SJSA1 (cell line): ENCODE measurements around a stretch of chr13.

DNA sequence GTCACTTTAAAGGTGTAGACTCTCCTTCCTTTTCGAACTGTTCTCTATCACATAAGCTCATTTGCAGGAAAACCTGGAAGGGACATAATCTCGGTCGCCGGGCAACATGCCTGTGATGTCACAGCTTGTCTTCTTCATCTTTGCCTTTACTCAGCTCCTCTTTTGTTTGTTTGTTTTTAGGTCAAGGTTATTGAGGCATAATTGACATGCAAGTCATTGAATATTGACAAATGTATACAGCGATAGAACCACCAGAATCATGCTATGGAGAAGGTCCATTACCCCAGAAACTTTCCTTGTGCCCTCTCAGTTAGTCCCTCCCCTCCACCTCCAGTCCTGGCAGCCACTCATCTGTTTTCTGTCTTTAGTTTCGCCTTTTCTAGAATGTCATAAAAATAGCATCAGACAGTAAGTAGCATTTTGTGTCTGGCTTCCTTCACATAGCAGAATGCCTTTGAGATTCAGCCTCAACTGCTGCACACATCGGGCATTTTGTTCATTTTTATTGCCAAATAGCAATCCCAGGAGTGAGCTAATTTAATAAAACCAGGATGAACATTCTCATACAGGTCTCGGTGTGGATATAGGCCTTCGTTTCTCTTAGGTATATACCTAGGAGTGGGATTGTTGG is 110.3 kb downstream of the COL4A2 start:
- RAMPAGE, long total RNA = no peak

GRCh38 chr13:110431763-110432178 is 124.7 kb downstream of the COL4A2 start:
- RAMPAGE, long total RNA = no peak

GRCh38 chr13:110559064-110559945 is 2.2 kb downstream of the RAB20 start:
- RAMPAGE, long total RNA = no peak

GRCh38 chr13:110560544-110560960 is 970 bp downstream of the RAB20 start:
- RAMPAGE, long total RNA = no peak

DNA sequence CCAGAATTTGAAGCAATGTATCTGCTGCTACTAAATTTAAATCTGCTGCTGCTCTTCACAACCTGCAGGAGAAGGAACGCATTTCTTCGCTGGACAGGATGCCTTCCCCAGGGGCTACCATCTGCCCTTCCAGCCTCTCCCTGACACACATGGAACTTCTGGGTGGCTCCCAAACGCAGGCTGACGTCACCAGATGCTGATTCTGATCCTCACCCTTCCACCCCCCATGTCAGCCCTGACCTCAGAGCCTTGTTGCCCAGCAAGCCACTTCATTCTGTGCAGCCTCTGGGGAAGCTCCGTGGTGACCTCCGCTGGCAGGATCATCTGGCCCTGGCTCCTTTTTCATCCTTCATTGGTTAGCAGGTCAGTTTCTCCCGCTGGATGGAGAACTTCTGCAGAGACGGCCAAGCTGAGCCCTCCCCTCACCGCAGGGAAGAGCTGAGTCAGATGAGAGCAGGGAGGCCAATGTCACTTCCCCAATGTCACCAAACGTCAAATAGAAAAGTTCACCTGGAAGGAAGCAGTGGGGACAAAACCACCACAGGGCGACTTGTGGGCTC is 13.9 kb upstream of the RAB20 start:
- RAMPAGE, long total RNA = no peak

DNA sequence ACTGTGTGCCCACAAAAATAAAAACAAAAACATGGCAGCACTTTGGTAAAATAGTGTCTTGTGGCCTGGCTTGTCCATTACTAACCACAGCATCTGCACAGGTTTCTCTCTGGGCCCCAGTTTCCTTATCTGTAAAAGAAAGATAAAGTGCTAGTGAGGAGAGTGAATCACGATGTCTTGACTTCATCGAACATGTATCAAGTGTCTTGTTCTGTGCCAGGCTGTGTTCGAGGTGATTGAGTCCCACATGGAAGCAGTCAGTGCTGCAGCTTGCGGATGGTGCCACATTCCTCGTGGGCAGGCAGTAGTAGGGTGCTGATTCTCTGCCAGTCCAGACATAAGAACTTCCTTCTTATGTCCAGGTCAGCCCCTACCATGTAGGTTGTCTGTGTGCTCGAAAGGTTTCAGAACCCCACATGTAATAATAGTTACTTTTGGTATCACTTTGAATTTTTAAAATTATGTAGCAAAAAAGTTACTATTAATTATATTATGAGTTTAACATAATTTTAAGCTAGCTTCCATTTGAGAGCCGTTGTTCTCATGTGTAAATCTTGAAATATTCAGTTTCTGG is 2.4 kb downstream of the NAXD start:
- RAMPAGE, long total RNA = no peak

- RAMPAGE, long total RNA = no peak
Observed at GRCh38 chr13:110642151-110643150, 27.1 kb downstream of the NAXD start.

GRCh38 chr13:110644760-110645633 is 29.7 kb downstream of the NAXD start:
- RAMPAGE, long total RNA = no peak

DNA sequence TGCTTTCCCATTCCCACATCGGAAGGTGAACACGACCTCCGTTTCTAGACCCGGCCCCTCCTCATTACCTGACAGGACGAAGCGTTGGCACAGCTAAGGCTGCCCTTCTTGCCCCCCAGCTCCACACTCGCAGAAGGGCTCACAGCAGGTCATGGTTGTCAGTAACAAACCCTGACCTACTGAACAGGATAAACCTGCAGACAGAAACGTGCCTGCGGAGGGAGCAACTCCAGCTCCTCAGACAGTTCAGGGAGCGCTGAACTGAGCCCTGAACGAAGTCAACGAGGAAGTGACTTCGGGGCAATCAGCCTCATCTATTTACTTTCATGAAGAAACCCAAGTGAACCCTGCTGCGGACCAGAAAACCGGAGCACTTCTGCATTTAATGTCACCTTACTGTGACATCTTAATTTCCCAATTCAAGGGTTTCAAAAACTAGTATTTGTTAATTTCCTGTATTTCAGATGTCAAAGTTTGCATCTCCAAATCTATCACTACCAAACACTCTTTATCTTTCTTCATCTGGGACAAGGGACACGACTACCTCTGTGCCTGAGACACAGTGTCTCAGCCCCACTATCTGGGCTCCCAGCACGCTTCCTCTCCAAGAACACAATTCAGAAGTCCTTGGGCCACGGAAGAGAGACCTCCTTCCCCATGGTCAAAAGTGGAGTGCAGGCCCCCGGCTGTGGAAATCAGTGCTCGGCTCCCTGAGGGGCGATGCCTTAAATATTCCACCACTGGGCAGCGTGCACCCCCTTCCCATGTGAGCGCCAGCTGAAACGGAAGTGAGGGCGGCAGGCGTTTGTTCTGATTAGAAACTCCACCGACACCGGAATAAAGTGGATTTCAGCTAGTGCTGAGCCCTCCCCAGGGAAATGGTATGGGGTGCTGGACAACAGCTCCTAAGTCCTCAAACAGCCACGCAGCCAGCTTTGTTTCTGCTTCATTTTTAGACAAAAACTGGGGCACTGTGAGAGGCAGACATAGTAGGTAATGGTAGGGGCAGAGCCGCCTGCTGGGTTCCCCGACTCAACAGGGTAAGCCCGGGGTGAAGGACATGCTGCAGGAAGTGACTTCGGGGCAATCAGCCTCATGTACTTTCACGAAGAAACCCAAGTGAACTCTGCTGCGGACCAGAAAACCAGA is 40.1 kb downstream of the CARS2 start:
- RAMPAGE, long total RNA = no peak

GRCh38 chr13:110810115-110810520 is 96.6 kb downstream of the ING1 start:
- RAMPAGE, long total RNA = no peak

DNA sequence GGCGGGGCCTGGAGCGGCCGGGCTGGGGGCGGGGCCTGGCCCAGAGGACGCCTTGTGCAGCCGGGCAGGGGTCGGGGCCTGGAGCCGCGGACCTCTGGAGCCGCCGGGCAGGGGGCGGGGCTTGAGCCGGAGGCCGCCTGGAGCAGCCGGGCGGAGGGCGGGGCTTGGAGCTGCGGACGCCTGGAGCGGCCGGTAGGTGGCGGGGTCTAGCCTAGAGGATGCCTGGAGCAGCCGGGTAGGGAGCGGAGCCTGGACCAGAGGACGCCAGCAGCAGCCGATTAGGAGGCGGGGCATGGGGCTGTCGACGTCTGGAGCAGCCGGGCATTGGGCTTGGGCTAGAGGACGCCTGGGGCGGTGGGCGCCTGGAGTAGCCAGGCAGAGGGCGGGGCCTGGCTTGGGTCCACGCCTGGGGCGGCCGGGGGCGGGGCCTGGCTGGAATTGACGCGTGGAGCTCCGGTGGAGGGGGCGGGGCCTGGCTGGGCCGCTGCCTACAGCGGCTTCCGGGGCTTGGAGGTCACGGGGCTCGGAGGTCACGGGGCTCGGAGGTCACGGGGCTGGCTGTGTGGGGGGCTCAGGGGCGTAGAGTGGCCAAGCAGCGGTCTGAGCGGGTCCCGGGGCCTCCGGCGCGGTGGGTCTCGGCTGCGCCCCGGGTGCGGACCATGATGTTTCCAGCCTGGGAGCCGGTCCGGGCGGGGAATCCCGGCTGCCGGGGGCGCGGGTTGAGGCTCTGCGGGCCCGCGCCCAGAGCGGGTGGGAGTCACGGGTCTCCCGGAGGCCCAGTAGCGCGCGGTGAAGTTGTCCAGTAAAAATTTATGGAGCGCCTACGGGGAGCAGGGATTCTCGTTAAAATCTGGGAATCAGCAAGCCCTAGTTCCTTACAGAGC is 456 bp upstream of the ANKRD10 start:
- RAMPAGE, long total RNA = no peak

- RAMPAGE, long total RNA = no peak
Observed at GRCh38 chr13:111209543-111209977, 94.5 kb downstream of the ARHGEF7 start.

- RAMPAGE, long total RNA = no peak
Observed at GRCh38 chr13:111248887-111249231, 71.6 kb upstream of the TEX29 start.

DNA sequence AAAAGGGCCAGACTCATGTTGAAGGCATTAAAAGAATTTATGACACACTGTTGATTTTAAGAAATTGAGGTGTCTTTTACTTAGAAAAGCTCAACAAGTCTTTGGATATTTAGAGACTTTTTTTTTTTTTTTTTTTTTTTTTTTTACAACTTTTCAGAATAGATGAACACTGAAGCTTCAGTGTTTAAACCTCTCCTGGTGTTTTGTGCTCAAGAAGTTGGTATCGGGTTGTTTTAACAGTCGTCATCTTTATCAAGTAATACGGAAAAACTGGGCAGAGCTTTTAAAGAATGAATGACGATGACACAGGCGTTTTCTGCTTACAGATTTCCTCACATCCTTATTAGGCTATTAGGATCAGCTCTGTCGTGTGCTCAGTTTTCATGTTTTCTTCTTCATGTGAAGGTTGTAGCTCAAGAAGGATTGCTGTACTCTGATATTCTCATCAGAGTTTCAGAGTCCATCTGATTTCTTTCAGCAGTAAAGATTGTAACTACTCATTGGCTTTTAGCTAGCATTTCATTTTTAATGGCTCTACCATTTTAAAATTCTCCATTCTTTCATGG is 39.3 kb upstream of the TEX29 start:
- RAMPAGE, long total RNA = no peak

- RAMPAGE, long total RNA = no peak
Observed at GRCh38 chr13:111372621-111373079, 52.2 kb downstream of the TEX29 start.

- RAMPAGE, long total RNA = no peak
Observed at GRCh38 chr13:112554860-112555248, 33.1 kb downstream of the TUBGCP3 start.

- RAMPAGE, long total RNA = no peak
Observed at GRCh38 chr13:112588404-112589268, 683 bp upstream of the TUBGCP3 start.

- RAMPAGE, long total RNA = no peak
Observed at GRCh38 chr13:112605567-112606041, 17.7 kb upstream of the TUBGCP3 start.

DNA sequence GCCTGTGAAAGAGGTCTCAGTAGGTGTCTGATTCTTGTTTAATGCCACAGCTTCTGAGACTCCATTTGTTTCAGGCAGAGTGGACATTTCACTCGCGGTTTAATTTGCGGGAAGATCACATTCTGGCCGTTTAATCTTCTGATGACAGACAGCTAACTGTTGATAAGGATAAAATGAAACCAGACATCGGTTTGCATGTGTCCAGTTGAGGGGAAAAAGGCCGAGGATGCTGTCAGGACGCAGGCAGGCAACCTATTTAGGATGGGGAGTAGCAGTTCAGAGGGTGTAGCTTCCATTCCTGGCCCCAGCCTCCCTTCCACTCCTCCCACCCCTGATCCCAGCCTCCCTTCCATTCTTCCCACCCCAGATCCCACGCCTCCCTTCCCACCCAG is 23.7 kb downstream of the ATP11A start:
- RAMPAGE, long total RNA = no peak

DNA sequence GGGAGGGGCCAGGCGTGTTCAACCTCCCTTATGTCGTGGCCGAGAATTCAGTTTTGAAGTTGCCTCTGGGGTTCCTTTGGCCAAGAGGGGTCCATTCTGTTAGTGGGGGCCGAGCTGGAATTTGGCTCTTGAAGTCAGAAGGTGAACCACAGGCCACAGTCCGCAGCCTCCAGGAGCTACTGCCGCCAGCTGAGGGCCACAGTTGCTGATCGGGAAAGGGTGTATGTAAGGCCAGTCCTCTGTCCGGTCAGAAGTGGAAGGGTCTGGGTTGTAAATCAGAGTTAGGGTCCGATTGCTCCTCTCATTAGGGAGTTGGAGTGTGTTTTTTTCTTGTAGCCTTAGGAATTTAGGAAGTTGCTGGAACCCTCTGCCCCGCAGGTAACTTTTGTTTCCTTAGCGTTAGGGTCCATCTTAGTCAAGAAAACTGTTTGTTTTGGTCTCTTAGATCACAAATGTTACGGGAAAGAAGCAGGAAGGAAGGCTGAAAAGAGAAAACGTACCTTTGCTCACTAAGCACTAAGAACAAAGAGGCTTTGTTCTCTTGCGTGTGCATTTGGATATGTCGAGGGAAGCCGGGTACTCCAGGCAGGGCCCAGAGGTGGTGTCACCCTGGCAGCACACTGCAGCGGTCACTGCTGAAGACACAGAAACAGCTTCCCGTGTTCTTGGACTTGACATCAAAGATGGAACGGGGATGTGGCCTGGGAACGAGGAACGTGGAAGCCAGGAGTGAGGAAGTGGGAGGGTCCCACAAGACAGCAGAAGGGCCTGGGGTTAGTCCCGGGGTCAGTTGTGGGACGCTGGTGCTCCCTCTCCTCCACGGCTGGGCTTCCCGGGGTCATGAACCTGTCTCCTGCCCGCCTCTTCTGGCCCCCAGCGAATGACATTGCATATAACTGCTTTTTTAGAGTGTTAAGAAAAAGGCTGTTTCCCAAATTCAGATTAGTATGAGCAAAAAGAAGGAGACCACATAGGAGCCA is 31.3 kb downstream of the ATP11A start:
- RAMPAGE, long total RNA = no peak